Neural progenitor cell (in vitro differentiated cells): ENCODE measurements around the genes RASIP1, PLEKHA4, PPP1R15A and ENSG00000268655.

DNA sequence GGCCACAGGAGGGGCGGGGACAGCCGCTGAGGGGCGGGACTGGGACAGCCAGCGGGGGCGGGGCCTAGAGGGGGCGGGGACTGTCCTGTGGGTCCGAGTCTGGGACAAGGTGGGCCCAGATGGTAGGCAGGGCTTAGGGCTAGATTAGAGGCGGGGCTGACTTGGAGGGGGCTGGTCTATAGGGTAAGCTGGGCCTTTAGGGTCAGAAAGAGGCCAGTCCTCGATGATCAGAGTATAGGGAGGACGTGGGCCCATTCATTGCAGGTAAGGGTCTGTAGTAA, 5.4 kb downstream of the GRIN2D start:
- RAMPAGE, long total RNA, result no peak

DNA sequence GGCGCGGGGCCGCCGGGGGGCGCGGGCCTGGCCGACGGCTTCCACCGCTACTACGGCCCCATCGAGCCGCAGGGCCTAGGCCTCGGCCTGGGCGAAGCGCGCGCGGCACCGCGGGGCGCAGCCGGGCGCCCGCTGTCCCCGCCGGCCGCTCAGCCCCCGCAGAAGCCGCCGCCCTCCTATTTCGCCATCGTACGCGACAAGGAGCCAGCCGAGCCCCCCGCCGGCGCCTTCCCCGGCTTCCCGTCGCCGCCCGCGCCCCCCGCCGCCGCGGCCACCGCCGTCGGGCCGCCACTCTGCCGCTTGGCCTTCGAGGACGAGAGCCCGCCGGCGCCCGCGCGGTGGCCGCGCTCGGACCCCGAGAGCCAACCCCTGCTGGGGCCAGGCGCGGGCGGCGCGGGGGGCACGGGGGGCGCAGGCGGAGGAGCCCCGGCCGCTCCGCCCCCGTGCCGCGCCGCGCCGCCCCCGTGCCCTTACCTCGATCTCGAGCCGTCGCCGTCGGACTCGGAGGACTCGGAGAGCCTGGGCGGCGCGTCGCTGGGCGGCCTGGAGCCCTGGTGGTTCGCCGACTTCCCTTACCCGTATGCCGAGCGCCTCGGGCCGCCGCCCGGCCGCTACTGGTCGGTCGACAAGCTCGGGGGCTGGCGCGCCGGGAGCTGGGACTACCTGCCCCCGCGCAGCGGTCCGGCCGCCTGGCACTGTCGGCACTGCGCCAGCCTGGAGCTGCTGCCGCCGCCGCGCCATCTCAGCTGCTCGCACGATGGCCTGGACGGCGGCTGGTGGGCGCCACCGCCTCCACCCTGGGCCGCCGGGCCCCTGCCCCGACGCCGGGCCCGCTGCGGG, 2.8 kb upstream of the GRWD1 start:
- RAMPAGE, long total RNA, result no peak

GRCh38 chr19:48481904-48482750, 13.0 kb downstream of the CYTH2 start:
- RAMPAGE, long total RNA, result no peak

GRCh38 chr19:48513314-48514352, 2.0 kb upstream of the LMTK3 start:
- RAMPAGE, long total RNA, result no peak

- RAMPAGE, long total RNA, result no peak
These were observed 3.6 kb upstream of the CA11 start for GRCh38 chr19:48649701-48649911.

- RAMPAGE, long total RNA, result no peak
These were observed 734 bp downstream of the MAMSTR start for GRCh38 chr19:48718793-48719188.

GRCh38 chr19:48740412-48741010, at the start of gene RASIP1:
TSS of gene RASIP1 (minus strand) at chr19:48740610.
- RAMPAGE, long total RNA, result no peak

- RAMPAGE, long total RNA, result no peak
These were observed 1.6 kb downstream of the IZUMO1 start for GRCh38 chr19:48745013-48745673.

GRCh38 chr19:48807669-48808533, 2.9 kb downstream of the BCAT2 start:
- RAMPAGE, long total RNA, result no peak

DNA sequence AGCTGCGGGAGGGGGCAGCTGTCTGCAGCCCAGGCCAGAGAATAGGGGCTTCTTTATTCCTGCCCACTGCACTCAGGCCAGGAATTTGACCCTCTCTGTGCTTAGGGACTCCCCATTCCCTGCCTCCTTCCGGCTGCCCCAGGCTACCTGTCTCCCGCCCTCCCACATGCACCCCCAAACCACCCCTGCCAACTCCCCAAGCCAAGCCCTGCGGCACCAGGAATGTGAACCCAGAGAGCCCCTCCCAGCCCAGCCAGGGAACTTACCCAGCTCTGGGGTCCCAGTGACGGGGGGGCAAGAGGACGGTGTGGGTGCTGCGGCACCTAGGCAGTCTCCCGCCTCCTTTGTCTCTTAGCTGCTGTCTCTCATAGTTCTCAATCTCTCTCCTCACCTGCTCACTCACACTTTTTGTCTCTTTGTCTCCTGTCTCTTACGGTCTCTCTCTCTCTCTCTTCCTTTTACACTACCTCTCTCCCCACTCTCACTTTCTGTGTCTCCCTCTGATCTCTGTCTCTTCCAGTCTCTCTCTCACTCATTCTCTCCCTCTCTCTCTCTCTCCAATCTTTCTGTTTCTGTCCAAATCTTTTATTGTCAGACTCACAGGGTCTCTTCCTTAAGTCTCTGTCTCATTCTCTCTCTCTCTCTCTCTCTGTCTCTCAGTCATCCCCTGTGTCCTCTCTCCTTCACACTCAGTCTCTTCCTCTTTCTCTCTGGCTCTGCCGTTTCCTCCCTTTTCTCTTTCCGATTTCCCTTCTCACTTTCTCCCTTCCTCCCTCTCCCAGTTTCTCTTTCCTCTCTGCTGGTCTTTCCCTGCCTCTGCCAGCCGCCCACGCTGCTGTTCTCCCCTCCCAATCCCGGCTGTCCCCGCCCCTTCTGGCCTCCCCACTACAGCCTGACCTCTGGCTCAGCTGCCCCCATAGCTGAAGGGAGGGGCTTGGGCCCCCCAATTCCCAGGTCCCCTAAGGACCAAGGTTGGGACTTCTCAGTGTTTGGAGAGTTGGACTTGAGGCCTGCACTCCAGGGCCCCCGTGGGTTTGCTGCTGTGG, at the start of gene PLEKHA4:
PLEKHA4 (minus strand) TSS at position 801 of the 1,046 bp plus-strand sequence.
- RAMPAGE, long total RNA, result start-site peak on the minus strand centred at position 815 of the sequence, 71 bp wide, 139 and 346 reads in 2 replicates

GRCh38 chr19:48872267-48872856, at the start of gene PPP1R15A:
TSS of gene PPP1R15A (plus strand) at chr19:48872421.
- RAMPAGE, long total RNA, result no peak

DNA sequence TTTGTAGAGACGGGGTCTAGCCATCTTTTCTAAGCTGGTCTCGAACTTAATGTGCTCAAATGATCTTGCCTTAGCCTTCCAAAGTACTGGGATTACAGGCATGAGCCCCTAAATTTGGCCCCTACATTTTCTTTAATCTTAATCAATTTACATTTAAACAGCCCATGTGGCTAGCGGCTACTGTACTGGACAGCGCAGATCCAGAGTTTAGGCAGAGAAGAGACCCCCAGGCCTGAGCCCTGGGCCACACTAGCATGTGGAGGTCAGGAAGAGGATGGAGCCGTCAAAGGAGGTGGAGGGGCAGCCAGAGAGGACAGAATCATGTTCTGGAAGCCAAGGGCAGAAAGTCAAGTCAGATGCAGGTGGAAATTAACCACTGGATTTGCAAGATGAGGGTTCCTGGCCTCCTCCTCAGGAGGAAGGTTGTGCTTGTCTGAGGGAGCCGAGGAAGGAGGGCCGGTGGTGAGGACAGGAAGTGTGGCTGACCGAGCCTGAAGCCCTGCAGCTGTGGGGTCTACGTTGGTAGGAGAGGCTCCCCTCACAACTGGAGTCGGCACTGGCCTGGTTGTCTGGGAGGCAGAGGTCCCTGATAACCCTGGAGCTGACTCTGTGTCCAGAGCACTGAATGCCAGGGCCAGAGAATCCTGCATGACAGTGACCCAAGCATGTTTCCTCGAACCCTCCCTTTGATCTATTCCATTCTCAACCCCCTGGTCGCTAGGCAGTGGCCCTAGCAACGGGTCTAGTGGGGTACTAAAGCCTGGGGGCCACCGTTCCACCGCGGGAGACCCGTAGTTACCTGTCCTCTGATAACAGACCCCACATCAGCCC, 15.5 kb upstream of the DHDH start:
- RAMPAGE, long total RNA, result no peak

DNA sequence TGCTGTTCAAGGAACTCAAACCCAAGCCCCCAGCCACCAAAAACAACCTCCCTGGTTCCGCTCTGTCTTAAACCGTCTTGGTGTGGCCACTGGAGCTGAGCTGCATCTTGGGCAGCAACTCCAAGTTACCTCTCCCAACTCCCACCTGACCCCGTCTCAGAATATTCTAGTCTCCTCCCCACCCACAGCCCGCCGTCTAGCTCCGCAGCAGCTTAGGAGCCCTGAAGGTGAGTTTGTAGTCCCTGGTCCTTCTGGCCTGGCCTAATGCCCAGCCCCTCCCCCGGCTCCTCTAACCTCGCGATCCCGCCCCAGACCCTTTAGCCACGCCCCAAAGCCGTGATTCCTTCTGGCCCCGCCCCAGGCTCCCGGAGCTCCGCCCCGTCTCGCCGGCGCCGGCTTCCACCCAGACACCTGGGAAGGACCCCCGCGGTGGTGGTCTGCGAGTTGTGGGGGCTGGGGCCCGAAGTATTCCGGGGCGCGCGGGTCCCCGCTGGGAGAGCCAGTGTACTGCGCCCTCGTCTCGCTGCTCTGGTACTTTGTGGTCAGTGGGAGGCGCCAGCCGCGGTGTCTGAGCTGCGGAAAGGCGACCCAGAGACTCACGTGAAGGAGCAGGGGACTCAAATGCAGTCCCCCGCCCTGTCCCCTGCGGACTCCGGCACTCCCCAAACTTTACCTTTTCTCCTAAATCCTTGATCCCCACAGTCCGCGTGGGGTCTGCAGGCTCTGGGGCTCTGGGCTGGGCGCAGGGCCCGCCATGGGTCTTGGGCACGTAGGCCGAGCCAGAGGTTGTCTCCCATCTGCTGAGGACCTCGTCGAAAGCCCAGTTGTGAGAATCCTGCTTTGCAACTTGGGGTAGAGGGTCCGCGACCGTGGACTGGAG, 873 bp downstream of the ENSG00000268655 start:
- RAMPAGE, long total RNA, result no peak

- RAMPAGE, long total RNA, result no peak
These were observed at the start of gene ENSG00000268655 for GRCh38 chr19:49020142-49020650. TSS of gene ENSG00000268655 (minus strand) at chr19:49020549.

DNA sequence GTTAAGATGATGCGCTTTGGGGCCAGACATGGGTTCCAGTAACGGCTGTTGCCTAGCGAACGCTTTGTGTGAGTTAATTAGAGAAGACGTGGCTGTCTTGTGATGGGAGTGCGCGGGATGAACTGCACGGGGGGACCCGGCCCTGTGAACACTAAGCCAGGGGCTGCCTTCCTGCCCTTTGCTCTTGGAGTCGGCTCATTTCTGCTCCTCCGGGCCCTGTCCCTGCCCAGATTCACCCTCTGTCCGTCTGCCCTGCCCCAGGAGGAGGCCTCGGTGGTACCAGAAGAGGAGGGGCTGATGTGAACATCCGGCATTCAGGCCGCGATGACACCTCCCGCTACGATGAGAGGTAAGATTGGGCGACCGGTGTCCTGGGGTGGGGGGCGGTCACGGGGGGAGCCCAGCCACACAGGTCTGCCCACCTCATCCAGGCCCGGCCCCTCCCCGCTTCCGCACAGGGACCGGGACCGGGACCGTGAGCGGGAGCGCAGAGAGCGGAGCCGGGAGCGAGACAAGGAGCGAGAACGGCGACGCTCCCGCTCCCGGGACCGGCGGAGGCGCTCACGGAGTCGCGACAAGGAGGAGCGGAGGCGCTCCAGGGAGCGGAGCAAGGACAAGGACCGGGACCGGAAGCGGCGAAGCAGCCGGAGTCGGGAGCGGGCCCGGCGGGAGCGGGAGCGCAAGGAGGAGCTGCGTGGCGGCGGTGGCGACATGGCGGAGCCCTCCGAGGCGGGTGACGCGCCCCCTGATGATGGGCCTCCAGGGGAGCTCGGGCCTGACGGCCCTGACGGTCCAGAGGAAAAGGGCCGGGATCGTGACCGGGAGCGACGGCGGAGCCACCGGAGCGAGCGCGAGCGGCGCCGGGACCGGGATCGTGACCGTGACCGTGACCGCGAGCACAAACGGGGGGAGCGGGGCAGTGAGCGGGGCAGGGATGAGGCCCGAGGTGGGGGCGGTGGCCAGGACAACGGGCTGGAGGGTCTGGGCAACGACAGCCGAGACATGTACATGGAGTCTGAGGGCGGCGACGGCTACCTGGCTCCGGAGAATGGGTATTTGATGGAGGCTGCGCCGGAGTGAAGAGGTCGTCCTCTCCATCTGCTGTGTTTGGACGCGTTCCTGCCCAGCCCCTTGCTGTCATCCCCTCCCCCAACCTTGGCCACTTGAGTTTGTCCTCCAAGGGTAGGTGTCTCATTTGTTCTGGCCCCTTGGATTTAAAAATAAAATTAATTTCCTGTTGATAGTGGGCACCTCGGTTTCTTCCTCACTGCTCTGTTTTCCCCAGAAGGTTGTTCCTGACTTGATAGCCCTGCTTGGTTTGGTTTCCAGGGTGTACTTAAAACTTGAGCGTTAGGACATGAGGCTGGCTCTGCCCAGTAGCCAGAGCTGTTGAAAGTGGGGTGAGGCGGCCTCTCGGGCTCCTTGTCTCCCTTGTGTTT, 6.3 kb upstream of the LIN7B start:
- RAMPAGE, long total RNA, result no peak

DNA sequence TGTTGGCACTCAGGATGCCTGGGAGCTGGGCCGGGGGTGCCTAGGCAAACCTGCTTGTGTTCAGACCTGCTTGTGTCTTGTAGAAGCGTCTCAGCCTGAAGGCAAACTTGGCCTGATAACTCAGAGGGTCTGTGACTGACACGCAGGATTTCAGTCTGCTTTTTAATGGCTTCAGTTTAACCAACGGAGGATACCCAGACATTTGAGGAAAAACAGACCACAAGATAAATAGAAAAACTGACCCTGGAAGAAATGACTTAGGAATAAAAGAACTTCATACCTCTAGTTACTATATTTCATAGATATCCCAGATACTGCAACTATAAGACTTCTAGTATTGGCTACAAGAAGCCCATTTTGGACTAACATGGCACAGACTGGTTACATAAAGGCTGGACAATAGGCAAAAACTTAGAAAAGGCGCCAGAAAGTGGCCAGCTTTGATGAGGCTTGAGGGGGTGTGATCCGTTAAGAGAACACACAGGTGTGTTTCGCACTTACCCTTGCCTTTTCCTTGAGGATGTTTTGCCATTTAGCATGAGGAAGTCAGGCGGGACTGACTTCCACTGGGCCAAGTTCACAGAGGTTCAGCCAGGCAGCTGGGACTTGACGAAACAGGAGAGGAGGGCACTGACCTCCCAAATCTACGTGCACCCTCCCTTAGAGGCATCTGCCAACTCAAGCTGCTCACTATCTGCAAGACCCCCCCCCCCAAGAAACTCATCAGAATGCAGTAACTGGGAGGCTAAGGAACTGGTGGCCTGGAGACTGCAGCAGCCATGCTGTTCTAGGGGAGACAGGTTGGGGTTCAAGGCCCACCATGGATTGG, 4.7 kb upstream of the LIN7B start:
- RAMPAGE, long total RNA, result no peak

- RAMPAGE, long total RNA, result no peak
These were observed 10.0 kb downstream of the PPFIA3 start for GRCh38 chr19:49129253-49129757.

DNA sequence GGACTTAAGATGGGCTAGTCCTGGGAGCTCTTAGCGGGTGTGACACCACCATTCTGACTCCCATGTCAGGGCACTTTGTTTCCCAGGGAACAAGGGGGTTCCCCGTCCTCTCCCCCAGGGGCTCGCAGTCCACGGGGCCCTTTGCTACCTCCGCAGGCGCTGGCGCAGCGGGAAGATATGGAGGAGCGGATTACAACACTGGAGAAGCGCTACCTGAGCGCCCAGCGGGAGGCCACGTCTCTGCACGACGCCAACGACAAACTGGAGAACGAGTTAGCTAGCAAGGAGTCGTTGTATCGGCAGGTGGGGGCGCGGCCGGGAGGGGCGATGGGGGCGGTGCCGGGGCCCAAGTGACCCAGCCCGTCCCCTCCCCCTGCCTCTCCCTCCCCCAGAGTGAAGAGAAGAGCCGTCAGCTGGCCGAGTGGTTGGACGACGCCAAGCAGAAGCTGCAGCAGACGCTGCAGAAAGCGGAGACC, 13.5 kb downstream of the PPFIA3 start:
- RAMPAGE, long total RNA, result no peak

GRCh38 chr19:49136531-49137113, 17.3 kb downstream of the PPFIA3 start:
- RAMPAGE, long total RNA, result no peak

DNA sequence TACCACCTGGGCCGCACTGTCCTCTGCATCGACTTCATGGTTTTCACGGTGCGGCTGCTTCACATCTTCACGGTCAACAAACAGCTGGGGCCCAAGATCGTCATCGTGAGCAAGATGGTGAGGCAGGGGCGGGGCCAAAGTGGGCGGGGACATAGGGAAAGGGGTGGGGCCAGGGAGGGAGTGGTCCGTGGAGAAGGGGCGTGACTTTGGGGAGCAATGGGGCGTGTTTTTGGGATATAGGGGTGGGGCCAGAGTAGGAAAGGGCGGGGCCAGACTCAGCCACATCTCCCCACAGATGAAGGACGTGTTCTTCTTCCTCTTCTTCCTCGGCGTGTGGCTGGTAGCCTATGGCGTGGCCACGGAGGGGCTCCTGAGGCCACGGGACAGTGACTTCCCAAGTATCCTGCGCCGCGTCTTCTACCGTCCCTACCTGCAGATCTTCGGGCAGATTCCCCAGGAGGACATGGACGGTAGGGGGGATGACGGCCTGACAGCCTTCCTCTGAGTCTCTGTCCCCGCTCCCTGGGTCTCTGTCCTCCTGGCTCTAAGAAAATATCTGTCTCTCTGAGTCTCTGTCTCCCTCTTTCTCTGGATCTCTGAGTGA, 42.8 kb downstream of the TRPM4 start:
- RAMPAGE, long total RNA, result no peak